Uterus (tissue), 7 donors: ENCODE results near the gene FAM3D.

DNA sequence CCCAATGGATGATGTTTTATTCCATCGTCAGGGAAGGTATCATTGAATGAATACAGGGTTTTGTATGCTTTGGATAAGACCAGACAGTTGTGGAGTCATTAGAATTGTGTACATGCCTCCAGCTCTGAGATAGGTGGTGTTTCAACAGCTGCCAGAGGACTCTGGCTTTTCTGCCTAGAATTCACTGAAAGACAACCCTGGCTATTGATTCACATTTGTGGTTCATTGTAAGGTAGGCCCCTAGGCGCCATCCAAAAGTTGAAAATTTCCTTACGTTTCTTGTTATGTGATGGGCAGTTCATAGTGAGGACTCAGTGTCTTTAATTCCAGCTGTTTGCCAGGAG lies 4.5 kb downstream of the FLNB start:
- PRO-cap, 4 experiments = peak in 1 of 4 experiments; most common minus-strand start position 163 of the sequence (in 1)
- RAMPAGE, long total RNA, 2 experiments = no peak in any of the 2 experiments
- RRBS = no CpG with 5 or more reads among the region's 3 CpGs

DNA sequence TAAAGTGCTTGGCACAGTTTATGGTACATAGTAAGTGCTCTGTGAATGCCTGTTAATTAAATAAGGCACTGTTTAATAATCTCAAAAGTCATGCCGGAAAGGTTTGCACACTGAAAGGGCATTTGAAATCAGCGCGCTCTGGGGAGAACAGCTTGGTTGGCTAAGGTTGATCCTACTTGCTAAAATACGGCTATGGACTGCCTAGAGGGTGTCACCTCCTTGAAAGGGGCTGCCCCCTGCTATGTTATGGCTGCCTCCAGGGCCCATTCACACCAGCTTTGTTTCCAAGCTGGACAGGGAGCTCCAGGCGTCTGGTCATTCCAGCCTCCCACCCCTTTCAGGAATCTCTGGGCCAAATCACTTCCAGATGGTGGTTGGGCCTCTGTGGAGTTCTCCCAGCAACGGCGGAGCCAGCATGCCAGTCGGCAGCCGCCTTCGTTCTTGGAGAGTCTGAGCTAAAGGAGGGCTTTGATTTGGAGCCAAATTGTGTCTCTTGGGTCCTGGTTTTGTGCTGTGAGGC lies 5.9 kb downstream of the FLNB start:
- PRO-cap, 4 experiments = peak in 4 of 4 experiments; most common plus-strand start position 385 of the sequence (in 1); most common minus-strand start position 339 of the sequence (in 3)
- RAMPAGE, long total RNA, 2 experiments = no peak in any of the 2 experiments
- RRBS = no CpG with 5 or more reads among the region's 10 CpGs

GRCh38 chr3:58035792-58036467 lies 27.7 kb downstream of the FLNB start:
- PRO-cap, 4 experiments = no peak in any of the 4 experiments
- RAMPAGE, long total RNA, 2 experiments = no peak in any of the 2 experiments
- RRBS = no CpG with 5 or more reads among the region's 12 CpGs

GRCh38 chr3:58161582-58162142 lies 49.1 kb downstream of the DNASE1L3 start:
- PRO-cap, 4 experiments = no peak in any of the 4 experiments
- RAMPAGE, long total RNA, 2 experiments = no peak in any of the 2 experiments
- RRBS = no CpG with 5 or more reads among the region's 8 CpGs

DNA sequence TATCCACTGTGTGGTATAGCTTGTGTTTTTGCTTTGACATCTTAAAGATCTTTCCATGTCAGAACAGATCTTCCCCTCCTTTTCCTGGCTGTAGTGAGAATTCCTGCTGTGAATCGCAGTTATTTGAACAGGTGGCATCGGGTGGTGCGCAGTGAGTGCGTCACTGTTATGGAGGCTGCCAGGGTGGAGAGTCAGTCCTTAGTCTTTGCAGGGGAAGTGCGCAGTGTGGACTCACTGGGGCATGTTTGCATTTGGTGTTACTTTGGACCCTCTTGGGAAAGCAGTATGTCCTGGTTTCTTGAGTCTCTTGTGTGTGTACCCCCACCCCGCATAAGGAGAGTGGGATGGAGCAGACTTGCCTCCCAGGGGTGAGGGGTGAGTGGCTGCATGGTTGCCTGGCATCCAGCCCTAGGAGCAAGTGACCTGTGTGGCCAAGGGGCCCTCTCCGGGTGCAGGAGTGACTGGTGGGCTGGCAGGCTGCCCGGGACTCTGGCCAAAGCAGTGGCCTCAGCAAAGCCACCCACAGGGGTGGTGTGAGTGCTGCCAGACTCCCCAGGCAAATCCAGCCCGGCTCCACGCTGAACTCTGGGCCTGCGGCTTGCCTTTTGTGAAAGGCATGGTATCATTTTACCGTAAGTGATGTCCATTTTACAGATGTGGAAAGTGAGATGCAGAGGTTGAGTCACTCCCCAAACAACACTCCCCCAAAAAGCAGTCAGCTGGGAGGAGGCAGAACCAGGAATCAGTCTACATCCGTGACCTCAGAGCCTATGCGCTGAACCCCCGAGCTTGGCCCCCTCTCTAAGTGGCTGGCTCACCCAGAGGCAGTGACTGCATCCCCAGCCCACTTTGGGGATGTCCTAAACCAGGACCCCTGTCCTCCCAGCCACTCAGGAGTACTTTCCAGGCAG lies 46.4 kb downstream of the DNASE1L3 start:
- PRO-cap, 4 experiments = no peak in any of the 4 experiments
- RAMPAGE, long total RNA, 2 experiments = no peak in any of the 2 experiments
- RRBS = 0% methylated on average over 1 of the region's 15 CpGs

DNA sequence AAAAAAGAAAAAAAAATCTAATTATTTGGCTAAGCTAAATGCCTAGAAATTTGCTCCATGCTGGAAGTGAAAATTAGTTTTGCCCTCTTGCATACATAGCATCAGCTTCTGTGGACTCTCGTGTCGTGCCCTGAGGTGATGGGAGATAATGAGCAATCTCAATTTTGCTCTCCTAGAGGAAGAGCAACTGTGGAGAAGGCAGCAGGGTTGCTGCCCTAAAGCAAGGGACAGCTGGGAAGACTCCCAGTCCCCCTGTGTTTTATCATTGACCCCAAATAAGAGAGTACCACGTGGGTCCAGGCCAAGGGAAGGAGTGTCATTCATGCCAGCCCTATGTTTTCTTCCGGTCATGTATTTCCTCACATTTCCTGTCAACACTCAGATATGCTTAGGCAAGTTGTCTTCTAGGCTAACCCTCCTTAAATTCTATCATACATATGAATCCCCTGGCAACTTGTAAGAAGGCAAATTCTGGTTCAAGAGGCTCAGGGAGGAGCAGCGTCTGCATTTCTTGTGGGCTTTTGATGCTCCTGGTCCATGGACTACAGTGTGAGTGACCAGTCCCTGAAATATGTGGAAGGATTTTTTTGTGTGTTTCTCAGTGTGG lies 32.1 kb upstream of the RPP14 start:
- PRO-cap, 4 experiments = no peak in any of the 4 experiments
- RAMPAGE, long total RNA, 2 experiments = no peak in any of the 2 experiments
- RRBS = no CpG with 5 or more reads among the region's 5 CpGs

DNA sequence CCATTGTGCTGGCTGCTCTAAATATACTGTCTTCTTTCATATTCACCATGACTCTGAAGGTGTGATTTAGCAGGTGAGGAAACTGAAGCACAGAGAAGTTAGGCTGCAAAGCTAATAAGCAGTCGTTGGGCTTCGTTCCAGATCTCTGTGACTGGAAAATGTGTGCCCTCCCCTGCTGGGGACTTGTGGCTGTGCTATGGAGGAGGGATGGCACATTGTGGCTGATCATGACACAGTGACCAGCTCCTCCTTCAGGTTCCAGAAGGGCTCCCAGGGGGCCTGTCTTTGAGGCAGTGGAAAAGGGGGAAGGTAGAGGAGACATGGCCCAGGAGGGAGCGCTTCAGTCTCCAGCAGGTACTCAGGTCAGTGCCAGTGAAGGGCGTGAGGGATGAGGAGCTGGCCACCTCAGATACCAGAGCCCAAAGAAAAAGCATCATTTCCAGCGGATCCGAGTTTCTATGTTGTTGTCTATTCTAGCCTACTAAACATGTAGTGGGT lies 19.3 kb downstream of the PXK start:
- PRO-cap, 4 experiments = no peak in any of the 4 experiments
- RAMPAGE, long total RNA, 2 experiments = no peak in any of the 2 experiments
- RRBS = no CpG with 5 or more reads among the region's 6 CpGs

DNA sequence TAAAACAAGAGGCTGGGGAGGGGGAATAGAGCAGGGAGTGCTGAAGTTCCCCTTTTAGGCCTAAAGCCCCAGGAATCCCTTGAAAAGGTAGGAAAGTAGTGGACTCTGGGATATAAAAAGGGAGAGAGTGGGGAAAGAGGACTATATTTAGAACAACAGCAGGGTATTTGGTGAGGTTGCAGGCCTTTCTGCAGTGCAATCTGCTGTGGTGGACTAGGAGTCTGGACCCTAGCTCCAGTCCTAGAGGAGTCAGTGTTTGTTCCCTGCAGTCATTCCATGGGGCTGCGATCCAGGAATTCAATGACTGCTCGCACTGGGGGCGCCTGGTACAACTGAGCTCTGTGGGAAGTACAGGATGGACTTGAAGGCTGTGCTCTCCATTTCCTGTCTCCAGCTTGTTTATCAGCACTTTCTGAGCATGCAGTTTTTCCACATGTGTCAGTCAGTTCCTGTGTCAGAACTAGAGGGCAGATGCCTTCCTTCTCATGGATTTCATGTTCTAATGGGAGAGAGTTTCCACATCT lies 46.8 kb downstream of the PDHB start:
- PRO-cap, 4 experiments = no peak in any of the 4 experiments
- RAMPAGE, long total RNA, 2 experiments = no peak in any of the 2 experiments
- RRBS = no CpG with 5 or more reads among the region's 3 CpGs

GRCh38 chr3:58487615-58488124 lies 4.2 kb upstream of the KCTD6 start:
- PRO-cap, 4 experiments = no peak in any of the 4 experiments
- RAMPAGE, long total RNA, 2 experiments = no peak in any of the 2 experiments
- RRBS = no CpG with 5 or more reads among the region's 11 CpGs

DNA sequence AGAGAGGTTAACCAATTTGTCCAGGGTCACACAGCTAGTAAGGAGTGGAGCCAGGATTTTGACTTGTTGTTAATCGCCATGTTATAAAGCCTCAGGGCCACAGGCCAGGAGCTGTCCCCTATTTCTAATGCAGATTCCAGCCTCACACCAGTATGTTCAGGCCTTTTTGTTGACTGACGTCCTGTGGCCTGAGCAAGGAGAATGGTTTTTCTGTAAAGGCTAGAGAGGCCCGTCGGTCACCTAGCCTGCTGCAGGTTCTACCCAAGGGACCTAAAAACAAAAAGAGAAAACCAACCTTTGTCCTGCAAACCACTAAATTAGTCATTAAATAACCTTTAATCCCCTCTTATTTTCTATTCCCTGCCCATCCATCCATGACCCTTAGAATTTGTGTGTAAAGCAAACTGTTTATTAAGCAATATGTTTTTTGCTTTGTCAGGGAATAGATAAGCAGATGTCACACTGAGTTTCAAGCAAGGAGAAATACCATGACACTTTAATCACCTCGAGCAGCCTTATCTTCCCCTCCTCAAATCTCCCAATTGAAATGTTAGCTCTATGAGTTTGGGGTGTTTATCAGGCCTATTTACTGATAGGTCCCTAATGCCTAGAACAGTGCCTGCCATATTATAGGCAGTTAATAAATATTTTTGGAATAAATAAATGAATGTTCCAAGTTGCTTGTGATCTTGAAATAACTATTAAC lies 14.0 kb downstream of the ACOX2 start:
- PRO-cap, 4 experiments = no peak in any of the 4 experiments
- RAMPAGE, long total RNA, 2 experiments = no peak in any of the 2 experiments
- RRBS = no CpG with 5 or more reads among the region's 5 CpGs

GRCh38 chr3:58585835-58586510 lies 8.8 kb upstream of the FAM107A start:
- PRO-cap, 4 experiments = no peak in any of the 4 experiments
- RAMPAGE, long total RNA, 2 experiments = no peak in any of the 2 experiments
- RRBS = no CpG with 5 or more reads among the region's 11 CpGs

DNA sequence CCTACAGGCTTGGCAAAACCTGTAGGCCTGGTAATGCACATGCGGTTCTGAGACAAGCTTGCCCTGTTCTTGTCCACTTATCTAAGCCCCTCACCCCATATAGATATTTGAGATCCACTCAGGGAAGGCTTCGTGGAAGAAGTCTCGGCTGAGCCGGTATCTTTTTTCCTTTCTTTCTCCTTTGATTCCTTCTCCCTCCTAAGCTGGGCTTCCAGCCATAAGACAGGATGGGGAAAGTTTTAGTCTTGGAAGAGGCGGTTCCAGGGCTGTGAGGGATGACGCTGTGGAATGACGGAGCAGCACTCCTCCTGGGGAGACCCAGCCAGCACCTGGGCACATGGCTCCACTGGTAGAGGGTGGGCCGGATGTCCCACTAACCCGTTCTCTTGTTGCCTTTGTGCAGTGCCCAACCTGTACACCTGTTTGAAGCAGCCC lies 43.2 kb upstream of the FAM107A start:
- PRO-cap, 4 experiments = no peak in any of the 4 experiments
- RAMPAGE, long total RNA, 2 experiments = no peak in any of the 2 experiments
- RRBS = no CpG with 5 or more reads among the region's 9 CpGs

DNA sequence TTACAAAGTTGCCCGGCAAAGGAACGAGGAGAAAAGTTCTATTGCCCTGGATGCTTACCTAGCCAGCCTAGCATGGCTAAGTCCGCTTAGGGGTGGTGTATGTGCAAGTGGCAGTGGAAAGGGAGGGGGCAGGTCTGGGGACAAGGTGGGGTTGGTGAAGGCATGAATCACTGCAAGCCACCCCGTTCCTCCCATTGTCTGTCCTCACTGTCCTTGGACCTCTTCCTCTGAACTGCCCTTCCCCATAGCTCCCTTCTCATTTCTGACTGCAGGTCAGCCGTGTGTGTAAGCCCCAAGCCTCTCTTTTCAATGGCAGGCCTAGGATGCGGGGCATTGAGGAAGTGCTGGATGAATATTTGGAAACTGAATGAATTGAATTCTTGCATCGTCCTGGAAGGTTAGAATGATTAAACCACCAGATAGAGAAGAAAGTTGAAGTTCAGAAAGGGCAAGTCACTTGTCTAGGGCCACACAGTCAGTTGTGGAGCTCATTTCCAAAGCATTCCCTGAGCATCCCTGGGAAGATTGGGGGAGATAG lies 8.6 kb downstream of the FAM3D start:
- PRO-cap, 4 experiments = no peak in any of the 4 experiments
- RAMPAGE, long total RNA, 2 experiments = no peak in any of the 2 experiments
- RRBS = no CpG with 5 or more reads among the region's 7 CpGs

DNA sequence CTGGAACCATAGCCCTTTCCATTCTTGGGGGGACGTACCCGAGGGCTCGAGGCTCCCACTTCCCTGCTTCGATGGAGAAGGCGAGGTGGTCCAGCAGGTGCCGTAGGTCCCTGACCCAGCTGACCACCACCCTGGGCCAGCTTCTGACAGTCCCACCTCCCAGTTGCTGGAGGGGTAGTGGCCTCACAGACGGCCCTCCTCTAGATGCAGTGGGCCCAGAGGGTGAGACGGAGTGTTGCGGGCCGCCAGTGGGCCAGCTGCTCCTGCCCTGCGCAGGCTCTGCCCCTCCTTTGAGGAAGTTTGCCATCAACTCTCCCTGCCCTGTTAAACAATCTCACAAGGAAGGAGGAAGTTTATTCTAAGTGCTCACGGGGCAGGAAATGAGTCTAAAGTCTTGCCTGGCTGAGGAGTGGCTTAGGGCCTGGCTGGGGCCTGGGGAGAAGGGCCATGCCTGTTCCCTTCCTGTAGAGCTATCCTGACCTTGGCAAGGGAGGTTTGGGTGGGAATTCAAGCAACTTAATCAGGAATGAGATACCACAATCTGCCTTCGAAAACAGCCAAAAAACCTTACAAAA lies at the start of gene FAM3D:
Gene FAM3D (minus strand): TSS at position 237 of the 575 bp plus-strand sequence.
- PRO-cap, 4 experiments = no peak in any of the 4 experiments
- RAMPAGE, long total RNA, 2 experiments = no peak in any of the 2 experiments
- RRBS = no CpG with 5 or more reads among the region's 13 CpGs

- PRO-cap, 4 experiments = no peak in any of the 4 experiments
- RAMPAGE, long total RNA, 2 experiments = no peak in any of the 2 experiments
- RRBS = no CpG with 5 or more reads among the region's 4 CpGs
These were observed 501.9 kb upstream of the CFAP20DC start for GRCh38 chr3:59551598-59552165.

DNA sequence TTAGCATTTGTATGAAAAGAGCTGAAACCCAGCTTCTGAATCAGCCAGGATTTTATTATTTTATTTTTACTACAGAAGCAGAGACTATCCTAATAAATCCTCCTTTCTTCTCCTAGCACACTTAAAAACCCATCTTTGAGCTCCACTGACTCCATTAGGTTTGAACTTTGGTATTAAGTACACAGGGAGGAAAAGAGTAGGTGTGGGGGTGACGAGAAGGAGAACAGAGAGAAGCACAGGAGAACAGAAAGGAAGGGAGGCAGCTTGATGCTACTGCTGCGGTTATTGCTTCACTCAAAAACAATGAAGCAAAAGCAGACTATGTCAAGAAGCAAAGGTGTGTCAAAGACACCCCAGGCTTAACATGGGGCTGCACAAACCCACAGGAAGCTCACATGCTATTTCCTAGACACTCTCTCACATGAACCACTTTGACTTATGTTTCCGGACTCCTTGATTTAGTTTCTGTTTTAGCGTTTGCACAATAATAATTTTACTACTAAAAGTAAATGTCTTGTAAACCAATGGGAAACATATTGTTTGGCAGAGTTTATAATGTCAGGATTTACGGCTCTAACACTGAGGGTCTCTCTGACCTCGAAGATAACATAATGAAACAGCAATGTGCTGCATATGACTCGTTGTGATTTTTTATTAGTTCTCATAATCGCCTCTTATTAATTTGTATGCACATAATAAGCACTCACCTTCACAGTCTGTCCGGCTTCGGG lies 961.0 kb upstream of the CFAP20DC start:
- PRO-cap, 4 experiments = no peak in any of the 4 experiments
- RAMPAGE, long total RNA, 2 experiments = no peak in any of the 2 experiments
- RRBS = no CpG with 5 or more reads among the region's 10 CpGs

GRCh38 chr3:60318351-60319517 lies 932.5 kb downstream of the FHIT start:
- PRO-cap, 4 experiments = no peak in any of the 4 experiments
- RAMPAGE, long total RNA, 2 experiments = no peak in any of the 2 experiments
- RRBS = no CpG with 5 or more reads among the region's 8 CpGs

DNA sequence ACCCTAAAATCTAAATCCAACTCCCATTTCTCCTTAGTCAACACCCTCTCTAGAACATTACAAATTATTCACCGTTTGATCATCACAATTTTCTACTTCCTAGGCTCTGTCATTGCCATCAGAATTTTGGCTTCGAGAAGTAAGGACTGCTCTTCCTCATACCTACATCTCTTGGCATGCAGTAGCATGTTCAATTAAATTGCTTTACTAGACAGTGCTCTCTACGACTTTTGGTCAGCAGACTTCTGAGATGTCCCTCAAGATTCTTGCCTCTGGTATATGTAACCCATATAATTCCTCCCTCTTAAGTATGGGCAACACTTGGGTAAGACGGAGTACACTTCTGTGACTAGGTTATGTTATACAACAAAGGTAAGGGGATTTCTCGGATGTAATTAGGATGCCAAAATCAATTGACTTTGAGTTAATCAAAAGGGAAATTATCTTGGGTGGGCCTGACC lies 824.6 kb downstream of the FHIT start:
- PRO-cap, 4 experiments = no peak in any of the 4 experiments
- RAMPAGE, long total RNA, 2 experiments = no peak in any of the 2 experiments
- RRBS = no CpG with 5 or more reads among the region's 5 CpGs

GRCh38 chr3:61358350-61358649 lies 107.0 kb upstream of the FHIT start:
- PRO-cap, 4 experiments = no peak in any of the 4 experiments
- RAMPAGE, long total RNA, 2 experiments = no peak in any of the 2 experiments
- RRBS = no CpG with 5 or more reads among the region's 1 CpG

- PRO-cap, 4 experiments = no peak in any of the 4 experiments
- RAMPAGE, long total RNA, 2 experiments = no peak in any of the 2 experiments
- RRBS = no CpG with 5 or more reads among the region's 5 CpGs
These were observed 24.7 kb downstream of the PTPRG start for GRCh38 chr3:61585943-61586694.